Ovary (tissue), 7 donors: ENCODE results near the genes LRRC1, HMGCLL1, BMP5 and COL21A1.

- PRO-cap, 7 experiments: no peak in any of the 7 experiments
- RAMPAGE, long total RNA, 2 experiments: no peak in any of the 2 experiments
These were observed 22.0 kb downstream of the ELOVL5 start for GRCh38 chr6:53326411-53327453.

GRCh38 chr6:53327646-53328353, 20.9 kb downstream of the ELOVL5 start:
- PRO-cap, 7 experiments: no peak in any of the 7 experiments
- RAMPAGE, long total RNA, 2 experiments: no peak in any of the 2 experiments

GRCh38 chr6:53331927-53332237, 16.9 kb downstream of the ELOVL5 start:
- PRO-cap, 7 experiments: no peak in any of the 7 experiments
- RAMPAGE, long total RNA, 2 experiments: no peak in any of the 2 experiments

DNA sequence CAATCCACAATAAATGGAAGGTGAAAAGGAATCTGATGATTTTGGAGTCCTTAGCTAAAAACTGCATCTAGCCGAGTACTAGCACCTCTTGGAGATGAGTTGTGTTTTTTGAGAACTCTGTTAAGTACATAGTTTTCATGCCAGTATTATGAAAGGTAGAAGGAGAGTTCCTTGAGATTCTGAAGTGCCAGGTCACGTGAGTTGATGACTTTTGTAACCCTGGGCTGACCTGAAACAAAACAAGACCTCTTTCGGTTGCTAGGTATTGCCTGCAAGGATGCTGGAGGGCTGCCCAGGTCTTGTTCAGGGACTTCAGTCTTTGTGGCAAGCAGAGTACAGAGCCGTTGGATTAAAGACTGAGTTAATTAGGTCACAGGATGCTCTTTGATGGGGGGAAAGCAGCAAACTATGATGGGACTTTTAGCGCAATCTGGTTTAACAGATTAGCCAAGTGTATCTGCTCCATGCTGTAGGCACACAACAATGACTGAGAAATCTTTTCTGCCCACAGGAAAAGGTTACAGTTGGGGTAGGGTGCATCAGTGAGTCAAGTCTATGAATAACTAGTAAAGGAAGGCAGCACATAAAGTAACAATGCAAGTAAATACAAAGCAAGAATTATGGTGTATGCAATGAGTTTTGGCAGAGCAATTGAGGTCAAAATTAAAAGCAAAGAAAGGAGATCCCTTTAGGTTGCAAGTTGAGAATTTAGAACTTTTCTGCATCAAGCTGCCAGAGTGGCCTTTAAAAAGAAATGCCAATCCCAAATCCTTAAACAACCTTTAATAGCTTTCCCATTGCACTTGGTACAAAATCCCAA, 12.9 kb upstream of the ELOVL5 start:
- PRO-cap, 7 experiments: no peak in any of the 7 experiments
- RAMPAGE, long total RNA, 2 experiments: no peak in any of the 2 experiments

DNA sequence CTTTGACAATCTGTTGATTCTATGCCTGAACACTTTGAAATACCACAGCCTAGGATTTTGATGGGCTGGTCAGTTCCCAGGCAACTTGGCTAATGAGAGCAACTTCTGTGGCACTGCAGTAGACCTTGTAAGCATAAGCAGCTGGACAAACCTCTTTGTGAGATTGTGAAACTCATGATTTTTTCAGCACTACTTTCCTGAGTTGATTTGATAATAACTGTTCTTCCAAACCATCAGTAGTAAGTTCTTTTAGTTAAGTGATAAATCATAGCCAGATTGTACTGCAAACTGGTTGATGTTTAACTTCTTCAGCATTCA, 27.1 kb upstream of the ELOVL5 start:
- PRO-cap, 7 experiments: no peak in any of the 7 experiments
- RAMPAGE, long total RNA, 2 experiments: no peak in any of the 2 experiments

GRCh38 chr6:53543470-53544087, 1.3 kb downstream of the GCLC start:
- PRO-cap, 7 experiments: no peak in any of the 7 experiments
- RAMPAGE, long total RNA, 2 experiments: no peak in any of the 2 experiments

GRCh38 chr6:53647602-53647801, 18.1 kb downstream of the KLHL31 start:
- PRO-cap, 7 experiments: no peak in any of the 7 experiments
- RAMPAGE, long total RNA, 2 experiments: no peak in any of the 2 experiments

- PRO-cap, 7 experiments: no peak in any of the 7 experiments
- RAMPAGE, long total RNA, 2 experiments: no peak in any of the 2 experiments
These were observed 21.0 kb upstream of the KLHL31 start for GRCh38 chr6:53686548-53687041.

- PRO-cap, 7 experiments: peak in 7 of 7 experiments; most common plus-strand start chr6:53794957 (in 7); most common minus-strand start chr6:53794870 (in 7)
- RAMPAGE, long total RNA, 2 experiments: start-site peak on the minus strand in 1 of 2 experiments, at chr6:53794867-53794894 at its widest, 11 reads per replicate
These were observed at the start of gene LRRC1 for GRCh38 chr6:53794797-53795220. Gene LRRC1 (plus strand): TSS chr6:53795005.

- PRO-cap, 7 experiments: no peak in any of the 7 experiments
- RAMPAGE, long total RNA, 2 experiments: no peak in any of the 2 experiments
These were observed 61.4 kb downstream of the LRRC1 start for GRCh38 chr6:53856008-53856819.

- PRO-cap, 7 experiments: peak in 5 of 7 experiments; most common plus-strand start chr6:53906394 (in 4); most common minus-strand start chr6:53906249 (in 5)
- RAMPAGE, long total RNA, 2 experiments: no peak in any of the 2 experiments
These were observed 111.2 kb downstream of the LRRC1 start for GRCh38 chr6:53905850-53906639.

DNA sequence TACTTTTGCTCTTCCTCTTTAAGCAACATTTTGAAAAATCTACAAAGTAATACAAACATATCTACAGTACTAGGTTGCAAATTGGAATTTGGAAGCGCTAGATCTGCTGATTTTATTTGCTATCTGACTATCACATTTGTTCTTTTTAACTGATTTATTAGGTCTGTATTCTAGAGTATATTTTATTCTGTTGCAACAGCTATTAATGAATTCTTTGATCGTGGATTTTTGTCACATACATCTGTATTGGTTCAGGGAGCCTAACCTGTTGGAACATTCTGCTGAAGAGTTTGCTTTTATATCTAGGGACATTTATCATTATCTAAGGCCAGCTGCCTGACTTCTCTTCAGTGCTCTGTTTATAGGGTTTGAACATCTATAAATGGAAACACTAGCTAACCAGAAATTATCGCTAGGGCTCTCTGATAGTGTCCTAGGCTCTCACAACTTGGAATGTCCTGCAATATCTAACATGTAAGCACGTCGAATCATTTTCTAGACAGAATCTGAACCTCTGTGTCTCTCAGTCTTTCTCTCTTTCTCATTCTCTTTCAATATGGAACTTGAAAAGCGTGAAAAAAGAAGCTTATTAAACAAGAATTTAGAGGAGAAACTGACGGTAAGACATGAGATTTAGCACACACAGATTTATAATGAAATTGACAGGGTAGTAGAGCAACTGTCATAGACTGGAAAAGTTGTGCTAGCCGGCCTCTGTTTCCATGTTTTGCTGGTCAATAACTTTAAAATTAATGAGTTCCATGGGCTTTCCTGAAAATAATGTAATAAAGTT, 92.6 kb upstream of the MLIP start:
- PRO-cap, 7 experiments: no peak in any of the 7 experiments
- RAMPAGE, long total RNA, 2 experiments: no peak in any of the 2 experiments

GRCh38 chr6:54067306-54067674, 44.0 kb upstream of the MLIP start:
- PRO-cap, 7 experiments: no peak in any of the 7 experiments
- RAMPAGE, long total RNA, 2 experiments: no peak in any of the 2 experiments

DNA sequence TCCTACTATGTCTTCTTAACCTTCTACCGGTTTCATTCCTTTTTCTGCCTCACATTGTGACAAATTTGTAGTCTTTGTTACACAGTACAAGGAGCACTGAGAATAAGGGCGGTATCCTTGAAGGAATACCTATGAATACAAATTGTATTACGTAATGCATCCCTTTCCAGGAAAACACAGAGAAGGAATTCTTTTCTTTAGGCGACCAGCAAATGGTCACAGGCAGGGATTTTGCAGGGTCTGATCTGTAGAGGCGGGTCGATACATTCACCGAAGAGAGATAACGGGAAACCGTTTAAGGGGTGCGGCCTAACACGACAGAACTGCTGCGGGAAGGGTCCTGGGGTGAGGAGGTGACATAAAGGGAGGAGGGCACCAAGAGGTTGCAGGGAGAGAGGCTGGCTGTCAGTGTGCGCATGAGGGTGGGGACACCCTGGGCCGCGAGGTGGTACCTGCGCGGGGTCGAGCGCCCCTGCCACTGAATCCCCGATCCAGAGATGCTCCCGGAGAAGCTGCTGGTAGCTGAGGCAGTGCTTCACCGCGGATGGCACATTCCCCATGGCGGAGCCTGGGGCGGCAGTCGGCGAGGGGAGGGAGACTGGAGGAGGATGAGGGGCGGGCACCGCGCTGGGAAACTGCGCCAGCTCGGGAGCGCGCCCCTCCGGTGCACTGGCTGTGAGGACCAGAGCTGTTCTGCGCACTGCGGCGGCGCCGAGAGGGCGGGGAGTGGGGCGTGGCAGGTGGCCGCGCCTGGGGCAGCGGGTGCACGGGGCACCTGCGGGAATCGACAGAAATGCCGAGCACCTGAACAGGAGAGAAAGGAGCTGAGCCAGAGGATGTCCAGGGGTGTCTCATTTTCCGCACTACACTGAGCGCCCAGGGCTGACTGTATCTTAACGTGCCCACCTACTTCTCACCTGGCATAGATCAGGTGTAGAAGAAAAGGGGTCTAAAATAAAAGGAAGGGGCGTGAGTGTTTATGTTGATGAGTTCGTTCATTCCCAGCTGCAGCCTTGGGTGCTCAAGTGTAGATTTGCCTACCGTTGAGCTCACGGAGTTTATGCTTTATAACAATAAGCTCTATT, at the start of gene HMGCLL1:
Gene HMGCLL1, minus strand, starts transcription at position 697 of the 1,085 bp plus-strand sequence.
- PRO-cap, 7 experiments: no peak in any of the 7 experiments
- RAMPAGE, long total RNA, 2 experiments: start-site peak on the minus strand in 1 of 2 experiments, centred at positions 581 to 659 of the sequence, 8 to 9 reads per replicate

DNA sequence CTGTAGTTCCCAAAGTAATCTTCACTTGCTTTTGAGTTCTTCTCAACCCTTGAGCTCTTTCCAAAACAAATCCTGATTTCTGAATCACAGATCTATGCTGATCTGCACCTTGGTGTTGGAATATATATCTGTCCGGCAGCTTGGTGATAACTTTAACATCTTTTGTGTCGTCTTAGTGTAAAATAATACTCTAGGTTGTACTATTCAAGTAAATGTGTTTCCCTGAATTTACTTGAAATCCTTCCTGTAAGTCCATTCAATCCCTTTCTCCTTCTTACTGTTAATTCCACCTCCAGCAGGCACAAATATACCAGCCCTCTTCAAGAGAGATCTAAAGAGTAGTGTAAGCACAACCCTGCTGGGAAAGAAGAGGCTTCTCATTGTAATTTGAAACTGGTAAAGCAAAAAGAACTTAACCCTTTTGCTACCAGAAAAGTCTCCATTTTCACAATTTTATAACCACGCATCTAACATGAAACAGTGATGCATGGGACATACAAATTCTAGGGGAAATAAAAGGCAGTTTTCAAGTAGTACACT, at the start of gene BMP5:
Gene BMP5, minus strand, starts transcription at position 340 of the 540 bp plus-strand sequence.
- PRO-cap, 7 experiments: no peak in any of the 7 experiments
- RAMPAGE, long total RNA, 2 experiments: no peak in any of the 2 experiments

DNA sequence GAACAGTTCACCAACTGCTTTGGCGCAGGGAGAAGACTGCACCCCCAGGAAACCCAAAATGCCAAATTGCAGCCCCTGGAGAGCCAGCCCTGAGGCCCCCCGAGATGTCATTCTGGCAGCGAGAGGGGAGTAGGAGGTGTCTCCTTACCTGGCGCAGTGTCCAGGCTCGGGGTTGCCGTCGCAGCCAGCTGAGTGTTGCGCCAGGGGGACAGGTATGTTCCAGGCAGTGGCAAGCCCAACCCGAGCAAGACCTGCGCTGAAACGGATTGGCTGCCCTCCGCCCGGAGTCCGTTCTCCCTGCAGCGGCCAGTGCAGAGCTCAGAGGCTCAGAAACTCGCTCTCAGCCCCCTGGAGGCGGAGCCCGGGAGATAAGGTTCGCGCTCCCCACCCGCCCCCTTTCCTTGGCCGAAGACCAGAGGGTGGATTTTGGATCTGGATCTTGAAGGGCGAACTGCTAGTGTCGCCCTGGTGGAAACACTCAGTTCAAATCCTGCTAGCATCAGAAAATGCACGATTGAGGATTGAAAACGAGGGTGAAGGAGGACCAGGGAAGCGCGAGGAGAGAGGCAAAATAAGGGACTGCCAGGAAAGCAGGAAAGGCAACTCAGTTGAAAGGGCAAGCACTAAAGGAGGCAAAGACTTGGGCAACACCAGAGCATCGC, at the start of gene COL21A1:
Gene COL21A1, minus strand, starts transcription at position 342 of the 662 bp plus-strand sequence.
- PRO-cap, 7 experiments: peak in 5 of 7 experiments; most common plus-strand start position 424 of the sequence (in 2); most common minus-strand start position 293 of the sequence (in 3)
- RAMPAGE, long total RNA, 2 experiments: start-site peak on the minus strand in 1 of 2 experiments, centred at position 321 of the sequence, 41 reads per replicate

DNA sequence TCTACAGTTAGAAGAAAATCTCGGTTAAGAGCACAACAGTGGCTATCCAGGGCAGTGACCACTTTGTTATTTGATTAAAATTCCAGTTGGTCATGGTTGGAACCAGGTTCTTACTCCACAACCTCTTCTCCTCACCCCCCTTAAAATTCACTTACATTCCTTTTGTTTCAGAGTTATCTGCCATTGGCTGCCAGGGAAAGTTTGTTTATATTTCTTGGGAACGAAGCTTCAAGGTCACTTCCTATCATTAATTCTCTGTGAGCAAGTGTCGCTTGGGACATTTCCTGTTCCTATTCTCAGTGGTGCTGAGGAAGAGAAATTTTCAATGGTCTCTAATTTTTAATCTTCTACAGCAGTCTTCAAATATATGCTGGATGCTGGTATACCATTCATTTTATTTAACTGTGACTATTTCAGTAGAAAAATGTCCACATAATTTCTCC, 121.1 kb upstream of the COL21A1 start:
- PRO-cap, 7 experiments: peak in 2 of 7 experiments; most common plus-strand start position 277 of the sequence (in 1); most common minus-strand start position 72 of the sequence (in 2)
- RAMPAGE, long total RNA, 2 experiments: no peak in any of the 2 experiments

DNA sequence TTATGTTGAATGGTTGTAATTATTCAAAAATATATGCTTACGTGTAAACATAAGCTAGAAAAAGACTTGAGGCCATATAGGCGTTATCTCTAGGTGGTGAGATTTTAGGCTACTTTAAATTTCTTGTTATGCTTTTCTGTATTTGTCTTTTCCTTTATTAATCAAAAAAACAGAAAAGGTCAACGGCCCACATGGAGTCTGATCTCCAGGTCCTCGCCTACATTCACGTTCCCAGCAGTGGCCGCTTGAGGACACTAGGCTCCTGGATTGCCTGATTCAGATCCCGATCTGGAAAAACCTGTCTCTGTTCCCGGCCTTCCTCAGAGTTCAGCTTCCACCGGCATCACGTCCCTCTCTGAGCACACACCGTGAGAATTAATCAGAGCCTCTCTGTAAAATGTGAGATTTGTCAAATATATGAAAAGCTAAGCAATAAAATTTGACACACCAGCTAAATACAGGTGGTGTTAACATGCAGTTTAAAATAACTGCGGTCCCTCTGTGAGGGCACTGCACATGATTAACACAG, 122.7 kb upstream of the COL21A1 start:
- PRO-cap, 7 experiments: no peak in any of the 7 experiments
- RAMPAGE, long total RNA, 2 experiments: no peak in any of the 2 experiments

GRCh38 chr6:56505851-56506228, 258.5 kb upstream of the COL21A1 start:
- PRO-cap, 7 experiments: peak in 2 of 7 experiments; most common plus-strand start chr6:56506072 (in 1)
- RAMPAGE, long total RNA, 2 experiments: no peak in any of the 2 experiments

DNA sequence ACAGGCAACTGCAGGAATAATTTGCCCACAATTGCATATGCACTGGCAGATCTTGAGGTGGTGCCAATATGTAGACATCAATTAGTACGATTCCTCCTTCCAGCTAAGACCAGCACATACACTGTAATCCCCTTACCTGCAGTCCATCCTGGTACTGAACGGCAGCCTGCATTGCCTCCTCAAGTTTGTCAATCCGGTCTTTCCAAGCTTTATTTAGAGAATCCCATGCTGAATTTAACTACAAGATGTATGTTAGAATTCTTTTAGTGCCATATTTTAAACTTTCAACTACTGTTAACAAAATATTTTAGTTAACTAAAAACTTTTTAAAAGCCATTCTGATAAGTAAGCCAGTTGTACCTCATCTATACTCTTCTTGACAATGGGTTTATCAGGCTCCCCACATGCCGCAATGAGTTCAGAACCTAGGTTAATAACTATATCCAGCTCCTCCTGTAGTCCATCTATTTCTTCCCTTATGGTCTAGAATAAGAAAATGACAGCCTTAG, 259.0 kb upstream of the COL21A1 start:
- PRO-cap, 7 experiments: no peak in any of the 7 experiments
- RAMPAGE, long total RNA, 2 experiments: no peak in any of the 2 experiments